Fibroblast of villous mesenchyme (primary cell): ENCODE measurements around a stretch of chr10.

DNA sequence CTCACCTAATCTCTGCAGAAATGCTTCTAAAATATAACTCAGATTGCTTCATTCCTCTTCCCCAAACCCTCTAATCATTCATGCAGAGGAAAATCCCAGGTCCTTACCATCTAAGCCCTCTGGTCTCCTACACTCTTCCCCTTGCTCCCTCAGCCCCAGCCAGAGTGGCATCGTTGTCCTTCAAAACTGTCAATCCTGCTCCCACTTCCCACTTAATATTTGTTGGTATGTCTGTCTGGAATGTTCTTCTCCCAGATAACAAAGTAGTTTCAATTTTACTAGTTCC is 27.5 kb upstream of the DNAJC1 start:
- CAGE, long polyA plus RNA: no peak

- CAGE, long polyA plus RNA: no peak
These were observed 3.8 kb upstream of the SPAG6 start for GRCh38 chr10:22341563-22341741.

DNA sequence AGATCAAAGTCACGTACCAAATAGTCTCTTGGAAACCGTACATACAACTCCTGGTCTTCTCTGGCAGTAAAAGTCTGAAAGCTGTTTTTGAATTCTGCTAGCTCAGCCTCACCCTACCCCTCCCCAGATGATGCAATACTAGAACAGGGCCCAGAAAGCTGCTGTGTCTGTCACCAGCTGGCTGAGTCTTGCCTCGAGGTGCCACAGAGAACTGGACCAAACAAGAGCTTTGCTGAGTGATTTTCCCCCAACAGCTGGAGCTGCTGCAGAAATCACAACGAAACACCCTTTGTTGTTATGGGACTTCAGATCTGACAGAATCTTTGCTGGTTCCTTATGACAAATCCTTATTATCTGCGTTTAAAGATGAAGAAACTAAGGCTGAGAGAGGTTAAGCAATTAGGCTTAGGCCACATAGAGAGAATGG is 134.1 kb downstream of the SPAG6 start:
- CAGE, long polyA plus RNA: no peak

DNA sequence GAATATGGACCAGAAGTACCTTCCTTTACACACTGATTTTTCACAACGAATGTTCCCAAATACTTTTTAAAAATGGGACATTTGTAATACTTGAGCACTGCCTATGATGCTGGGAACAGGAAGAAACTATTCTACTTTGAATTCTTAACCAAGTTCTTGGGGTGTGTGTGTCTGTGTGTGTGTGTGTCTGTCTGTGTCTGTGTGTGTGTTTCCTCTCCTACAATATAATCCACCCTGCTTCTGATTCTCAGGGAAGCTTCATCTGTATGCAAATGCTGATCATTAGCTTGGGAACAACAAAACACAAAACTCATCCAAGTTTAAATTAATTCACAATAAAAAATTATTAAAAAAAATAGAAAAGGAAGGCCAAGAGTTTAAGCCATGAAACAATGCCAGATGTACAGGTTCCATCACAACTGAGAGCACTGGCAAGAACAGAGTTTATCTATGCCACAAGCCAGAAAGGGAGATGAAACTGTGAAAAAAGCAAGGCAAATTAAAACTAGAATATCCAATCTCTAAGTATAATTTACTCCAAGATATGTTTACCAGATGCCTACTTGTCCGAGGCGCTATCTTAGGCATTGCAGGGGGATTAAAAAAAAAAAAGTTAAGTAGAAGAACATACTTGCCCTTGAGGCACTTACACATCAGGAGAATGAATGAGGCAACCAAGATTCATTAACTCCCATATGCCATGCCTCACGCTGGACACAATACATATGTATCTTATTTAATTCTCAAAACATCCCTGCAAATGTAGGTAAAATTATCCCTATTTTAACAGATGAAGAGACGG is 144.7 kb downstream of the PIP4K2A start:
- CAGE, long polyA plus RNA: no peak

GRCh38 chr10:22605053-22605673 is 109.2 kb downstream of the PIP4K2A start:
- CAGE, long polyA plus RNA: no peak

DNA sequence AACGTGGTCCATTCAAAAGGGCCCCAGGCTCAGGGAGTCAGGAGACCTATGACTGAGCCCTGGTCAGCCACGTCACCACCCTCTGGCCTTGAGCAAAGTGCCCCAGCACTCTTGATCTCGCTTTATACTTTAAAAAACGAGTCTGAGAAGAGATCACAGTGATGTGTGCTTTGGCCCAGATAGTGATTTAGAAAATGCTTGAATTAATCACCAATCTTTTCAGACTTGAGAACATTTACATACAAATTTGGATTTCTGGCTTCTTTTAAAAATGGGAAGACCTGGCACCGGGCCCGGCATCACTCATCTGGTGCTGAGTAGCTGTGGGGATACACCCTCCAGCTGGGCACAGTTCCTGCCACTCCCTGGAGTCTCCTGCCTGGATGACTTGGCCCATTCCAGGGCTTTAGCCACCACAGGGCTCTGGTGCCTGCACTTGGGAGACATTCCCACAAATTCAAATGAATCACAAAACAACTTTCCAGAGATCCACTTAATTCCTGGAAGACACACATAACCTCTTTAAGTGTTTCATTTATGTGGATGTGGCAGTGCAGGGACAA is 93.9 kb downstream of the PIP4K2A start:
- CAGE, long polyA plus RNA: no peak

- CAGE, long polyA plus RNA: no peak
These were observed 82.3 kb downstream of the PIP4K2A start for GRCh38 chr10:22632041-22632455.

DNA sequence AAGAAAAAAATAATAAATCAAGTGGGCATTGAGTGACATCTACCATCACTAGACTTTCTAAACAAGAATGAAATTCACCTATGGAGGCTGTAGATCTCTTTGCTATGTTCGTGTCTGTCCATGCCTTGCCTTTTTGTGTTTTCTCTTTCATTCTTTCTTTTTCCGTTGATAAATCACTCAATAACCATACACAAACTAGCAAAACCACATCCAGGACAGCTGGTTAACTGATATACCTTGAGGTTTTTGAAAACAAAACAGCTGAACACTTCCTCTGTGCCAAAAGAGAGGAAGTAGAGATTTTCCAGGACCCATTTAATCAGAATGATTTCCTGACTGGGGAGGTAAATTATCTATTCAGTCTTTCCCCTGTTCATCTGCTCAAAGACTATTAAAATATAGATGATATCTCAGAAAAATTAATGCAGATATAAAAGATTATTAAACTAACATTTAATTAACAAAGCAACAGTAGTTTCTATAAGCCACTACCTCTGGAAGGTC is 24.3 kb upstream of the C10orf67 start:
- CAGE, long polyA plus RNA: no peak

DNA sequence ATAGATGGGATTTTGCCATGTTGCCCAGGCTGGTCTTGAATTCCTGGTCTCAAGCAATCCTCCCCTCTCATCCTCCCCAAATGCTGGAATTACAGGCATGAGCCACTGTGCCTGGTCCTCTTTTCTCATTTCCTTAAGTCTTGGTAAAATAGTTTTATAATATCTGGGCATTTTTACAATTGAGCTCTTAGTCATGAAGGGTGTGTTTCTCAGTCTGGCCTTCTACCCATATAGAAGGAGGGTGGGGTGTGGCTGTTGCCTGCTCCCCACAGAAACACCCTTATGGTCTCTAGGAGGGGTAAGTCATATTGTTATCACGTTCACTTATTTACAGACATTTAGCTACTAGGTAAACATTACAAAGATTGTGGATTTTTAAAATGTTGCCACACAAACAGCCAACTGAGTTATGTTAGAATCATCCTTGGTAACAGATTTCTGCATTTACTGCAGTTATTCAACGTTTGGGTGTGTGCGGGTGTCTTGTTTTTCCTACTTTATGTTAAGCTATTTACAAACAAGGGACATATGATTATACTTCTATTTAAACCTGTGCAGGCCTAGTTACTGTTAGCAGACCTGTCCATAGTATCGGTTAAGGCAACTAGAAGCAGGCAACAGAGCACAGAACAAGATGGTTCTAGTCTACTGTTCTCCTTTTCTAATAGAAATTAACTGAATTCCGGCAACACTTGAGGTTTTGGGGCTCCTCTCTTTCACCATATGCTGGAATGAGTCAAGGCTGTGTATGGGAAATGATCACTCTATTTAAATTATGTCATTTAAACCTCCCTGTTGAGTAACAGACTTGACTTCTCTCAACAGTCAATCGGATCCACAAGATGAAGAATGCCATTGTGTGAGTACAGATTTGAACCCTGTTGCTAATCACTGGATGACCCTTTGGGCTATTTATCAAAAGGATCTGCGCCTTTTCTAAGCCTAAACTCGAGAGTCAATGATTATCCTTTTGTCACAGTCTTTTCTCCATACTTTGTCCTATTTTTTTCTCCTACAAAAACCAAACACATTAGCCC is 6.4 kb upstream of the OTUD1 start:
- CAGE, long polyA plus RNA: no peak

GRCh38 chr10:23439864-23441043 is 1.4 kb downstream of the OTUD1 start:
- CAGE, long polyA plus RNA: no peak

GRCh38 chr10:24255804-24256565 is 47.0 kb downstream of the KIAA1217 start:
- CAGE, long polyA plus RNA: no peak

DNA sequence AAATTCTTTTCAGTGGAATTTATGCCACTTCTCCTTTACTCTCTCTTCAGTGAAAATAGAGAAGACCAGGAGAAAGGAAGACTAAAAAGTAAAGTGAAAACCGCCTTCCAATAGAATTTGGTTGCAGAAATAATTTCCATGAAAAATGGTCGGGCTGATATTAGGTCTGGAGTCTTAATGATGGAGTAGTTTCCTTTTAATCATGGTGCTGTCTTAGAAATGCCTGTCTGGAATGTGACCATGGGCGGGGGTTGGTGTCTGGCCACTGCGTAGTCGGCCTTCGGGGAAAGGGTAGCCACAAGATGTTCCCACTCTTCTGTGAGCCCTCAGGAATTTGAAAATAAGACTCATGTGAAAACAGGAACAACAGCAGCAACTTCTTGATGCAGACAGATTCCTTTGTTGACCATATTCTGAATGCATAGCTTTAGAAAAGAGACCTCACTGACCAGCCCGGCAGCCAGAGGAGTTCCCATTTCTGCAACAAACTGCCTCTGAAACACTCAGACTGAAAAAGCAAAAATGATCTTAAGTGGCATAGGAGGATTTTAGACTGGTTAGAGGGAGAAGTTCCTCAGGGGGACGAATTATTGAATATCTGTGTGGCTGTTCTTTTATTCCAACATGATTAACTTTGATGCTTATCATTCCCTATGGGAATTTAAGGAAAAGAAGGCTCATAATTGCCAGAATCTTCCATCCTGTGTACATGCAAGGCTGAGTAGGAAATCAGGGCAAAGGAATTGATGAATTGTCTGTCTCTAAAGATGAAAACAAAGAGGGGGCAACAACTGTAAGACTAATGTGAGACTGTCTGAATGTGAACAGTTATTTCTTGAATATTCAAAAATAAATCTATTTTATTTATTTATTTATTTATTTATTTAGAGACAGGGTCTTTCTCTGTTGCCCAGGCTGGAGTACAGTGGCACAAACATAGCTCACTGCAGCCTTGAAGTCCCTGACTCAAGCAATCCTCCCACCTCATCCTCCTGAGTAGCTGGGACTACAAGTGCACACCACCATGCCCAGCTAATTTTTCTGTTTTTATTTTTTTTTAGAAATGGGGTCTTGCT is 177.1 kb downstream of the KIAA1217 start:
- CAGE, long polyA plus RNA: no peak

DNA sequence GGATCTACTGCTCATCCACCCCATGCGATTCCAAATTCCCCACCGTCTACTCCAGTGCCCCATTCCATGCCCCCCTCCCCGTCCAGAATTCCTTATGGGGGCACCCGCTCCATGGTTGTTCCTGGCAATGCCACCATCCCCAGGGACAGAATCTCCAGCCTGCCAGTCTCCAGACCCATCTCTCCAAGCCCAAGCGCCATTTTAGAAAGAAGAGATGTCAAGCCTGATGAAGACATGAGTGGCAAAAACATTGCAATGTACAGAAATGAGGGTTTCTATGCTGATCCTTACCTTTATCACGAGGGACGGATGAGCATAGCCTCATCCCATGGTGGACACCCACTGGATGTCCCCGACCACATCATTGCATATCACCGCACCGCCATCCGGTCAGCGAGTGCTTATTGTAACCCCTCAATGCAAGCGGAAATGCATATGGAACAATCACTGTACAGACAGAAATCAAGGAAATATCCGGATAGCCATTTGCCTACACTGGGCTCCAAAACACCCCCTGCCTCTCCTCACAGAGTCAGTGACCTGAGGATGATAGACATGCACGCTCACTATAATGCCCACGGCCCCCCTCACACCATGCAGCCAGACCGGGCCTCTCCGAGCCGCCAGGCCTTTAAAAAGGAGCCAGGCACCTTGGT is 250.3 kb downstream of the ARHGAP21 start:
- CAGE, long polyA plus RNA: no peak

GRCh38 chr10:24548684-24549022 is 175.0 kb downstream of the ARHGAP21 start:
- CAGE, long polyA plus RNA: no peak

- CAGE, long polyA plus RNA: no peak
These were observed 172.5 kb downstream of the ARHGAP21 start for GRCh38 chr10:24551115-24551656.

DNA sequence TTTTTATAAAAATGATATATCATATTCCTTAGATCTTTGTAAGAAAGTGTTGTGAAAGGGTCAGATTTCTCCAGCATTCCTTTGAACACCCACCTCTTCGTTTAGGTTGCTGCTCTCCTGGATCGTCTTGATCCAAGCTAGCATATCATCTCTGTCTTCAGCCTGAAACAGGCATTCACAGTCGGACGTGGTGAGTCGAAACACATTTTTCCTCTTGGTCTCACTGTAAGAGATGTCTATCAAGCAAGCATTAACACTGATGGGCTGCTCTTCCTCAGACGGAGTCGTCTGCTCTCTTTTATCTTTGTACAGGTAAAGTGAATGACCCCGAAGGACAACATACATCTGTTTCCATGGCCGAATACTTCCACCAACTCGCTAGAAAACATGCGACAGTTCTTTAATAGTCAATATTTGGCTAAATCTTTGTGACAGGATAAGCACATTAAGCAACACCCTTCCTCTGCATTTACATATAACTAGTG is 123.1 kb downstream of the ARHGAP21 start:
- CAGE, long polyA plus RNA: no peak

DNA sequence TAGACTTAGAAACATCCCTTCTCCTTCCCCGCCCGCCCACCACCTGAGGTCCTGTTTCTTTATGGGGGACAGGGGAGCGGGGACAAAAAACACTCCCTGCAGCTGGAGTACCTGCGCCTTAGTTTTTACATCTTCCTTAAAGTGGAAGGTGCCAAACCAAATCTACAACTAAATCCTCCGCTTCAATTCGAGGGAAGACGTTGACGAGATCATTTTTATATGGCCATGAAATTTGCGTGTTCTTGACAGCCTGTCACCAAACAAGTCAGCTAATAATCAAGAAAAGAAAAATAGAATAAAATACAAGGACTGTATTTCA is 1.4 kb upstream of the ARHGAP21 start:
- CAGE, long polyA plus RNA: no peak

GRCh38 chr10:24867102-24867833 is 85.1 kb downstream of the PRTFDC1 start:
- CAGE, long polyA plus RNA: no peak

GRCh38 chr10:24887435-24888004 is 64.9 kb downstream of the PRTFDC1 start:
- CAGE, long polyA plus RNA: no peak

- CAGE, long polyA plus RNA: no peak
These were observed 57.7 kb downstream of the PRTFDC1 start for GRCh38 chr10:24894612-24895292.